Measurements from ENCODE around the genes SEC22C and ABHD5.

GRCh38 chr3:42581400-42581598 is 468 bp downstream of the SEC22C start:
- PRO-cap: no peak

GRCh38 chr3:42581599-42582829 is at the start of gene SEC22C:
Gene SEC22C, minus strand, starts transcription at chr3:42581967.
- PRO-cap: bidirectional peak, plus-strand start at chr3:42582128, minus-strand start at chr3:42581911; bidirectional peak, plus-strand start at chr3:42582374, minus-strand start at chr3:42582291

DNA sequence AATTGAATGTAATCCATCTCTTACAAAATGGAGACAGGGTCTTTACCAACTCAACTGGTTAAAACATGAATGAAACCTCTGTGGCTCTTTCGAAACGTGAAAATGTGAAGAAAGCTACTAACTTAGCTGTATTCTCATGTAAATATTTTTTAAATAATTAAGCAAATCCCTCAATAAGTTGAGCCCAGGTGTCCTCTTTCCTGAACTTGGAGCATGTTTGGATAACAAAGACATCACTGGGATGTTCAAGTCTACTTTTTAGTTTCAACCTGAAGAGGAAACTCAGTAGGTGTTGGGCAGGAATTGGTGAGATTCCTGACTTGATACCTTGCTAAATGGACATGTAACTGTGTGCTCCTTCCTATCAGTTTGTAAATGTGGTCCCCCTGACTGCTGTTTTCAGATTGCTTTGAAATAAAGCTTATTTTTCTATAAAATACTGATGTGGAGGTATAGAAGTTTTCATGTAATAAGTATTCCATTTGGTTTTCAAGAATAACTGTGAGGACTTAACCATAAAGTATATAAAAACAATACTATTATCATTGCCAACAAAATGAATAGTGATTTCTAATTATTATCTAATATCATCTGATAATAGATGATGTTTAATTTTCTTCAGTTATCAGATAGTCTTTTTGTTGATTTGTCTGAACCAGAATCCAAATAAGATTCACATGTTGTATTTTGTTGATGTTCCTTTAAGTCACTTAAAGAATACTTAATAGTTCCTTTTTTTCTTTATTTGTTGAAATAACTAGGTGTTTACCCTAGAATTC is 4.1 kb downstream of the SS18L2 start:
- PRO-cap: no peak

- PRO-cap: no peak
Measured at GRCh38 chr3:42805148-42806031, 1.1 kb upstream of the HIGD1A start.

DNA sequence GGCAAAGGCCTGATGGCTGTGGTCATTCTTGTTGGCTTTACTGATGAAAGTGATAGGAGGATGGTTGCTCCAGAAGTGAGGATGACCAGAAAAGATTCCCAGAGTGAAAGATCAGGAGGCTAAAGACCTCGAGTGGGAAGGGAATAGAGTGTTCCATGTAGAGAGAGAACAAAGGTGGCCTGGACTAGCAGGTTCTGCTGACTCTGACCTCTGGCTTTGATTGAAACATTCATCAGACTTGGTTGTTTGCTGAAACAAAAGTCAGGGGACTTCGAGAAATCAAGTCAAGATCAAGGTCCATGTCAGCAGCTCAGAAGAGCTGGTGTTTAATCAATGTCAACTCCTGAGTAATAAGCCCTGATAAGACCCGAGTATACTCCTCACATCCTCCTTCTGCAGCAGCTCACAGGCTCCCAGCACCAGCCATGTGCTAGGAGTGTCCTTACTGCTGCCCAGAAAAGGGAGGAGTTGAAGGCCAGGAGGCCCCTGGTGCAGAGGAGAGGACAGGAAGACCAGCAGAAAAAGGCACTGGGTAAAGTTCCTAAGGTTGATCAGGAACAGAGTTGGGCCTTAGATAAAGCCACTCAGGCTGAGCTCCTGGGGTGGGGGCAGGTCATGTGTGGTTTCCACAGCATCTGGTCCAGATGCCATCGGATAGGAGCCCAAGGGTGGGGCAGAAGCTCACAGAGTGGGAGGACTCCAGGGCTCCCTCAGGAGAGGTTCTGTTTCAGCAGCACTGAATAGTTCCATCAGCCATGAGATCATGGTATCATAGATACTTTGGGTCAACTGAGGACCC is 19.8 kb downstream of the CYP8B1 start:
- PRO-cap: no peak

DNA sequence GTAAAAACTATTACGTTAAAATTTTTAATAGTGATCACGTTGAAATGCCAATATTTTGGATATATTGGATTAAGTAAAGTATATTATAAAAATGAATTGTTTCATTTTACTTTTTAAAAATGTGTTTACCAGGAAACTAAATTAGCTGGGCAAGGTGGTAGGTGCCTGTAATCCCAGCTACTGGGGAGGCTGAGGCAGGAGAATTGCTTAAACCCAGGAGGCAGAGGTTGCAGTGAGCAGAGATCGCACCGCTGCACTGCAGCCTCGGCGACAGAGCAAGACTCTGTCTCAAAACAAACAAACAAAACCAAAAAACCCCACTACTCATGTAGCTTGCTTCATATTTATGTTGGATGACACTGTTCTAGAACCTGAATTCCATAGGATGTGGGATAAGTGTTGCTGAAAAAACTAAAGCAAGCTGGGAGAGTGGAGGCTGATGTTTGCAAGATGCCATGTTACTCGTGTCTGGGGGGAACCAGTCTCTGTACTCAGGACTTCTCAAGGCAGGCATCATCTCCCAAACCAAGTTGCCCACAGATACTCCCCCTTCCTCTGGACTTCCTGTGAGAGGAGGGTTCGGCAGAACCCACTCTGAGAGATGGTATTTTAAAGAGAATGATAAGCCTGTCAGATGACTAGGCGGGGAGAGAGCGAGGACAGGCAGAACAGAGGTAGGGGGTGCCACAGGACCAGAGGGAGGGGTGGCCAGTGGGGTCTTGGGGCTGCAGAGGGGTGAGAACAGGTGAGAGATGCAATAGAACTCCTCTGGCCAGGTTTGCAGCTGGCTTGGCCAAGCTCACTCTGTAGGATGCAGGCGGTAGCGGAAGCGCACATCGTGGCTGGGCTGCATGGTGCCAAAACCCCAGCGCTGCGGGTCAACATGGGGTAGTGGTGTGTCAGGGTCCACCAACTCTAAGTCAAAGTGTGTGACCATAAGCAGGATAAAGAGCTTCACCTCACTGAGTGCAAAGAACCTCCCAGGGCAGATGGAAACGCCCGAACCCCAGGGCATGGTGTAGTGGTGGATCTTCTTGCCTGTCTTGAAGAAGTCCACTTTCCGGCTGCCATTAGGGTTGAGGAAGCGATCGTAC is 1.8 kb downstream of the CYP8B1 start:
- PRO-cap: no peak

- PRO-cap: no peak
Measured at GRCh38 chr3:42907107-42907530, 1.2 kb downstream of the ZNF662 start.

- PRO-cap: no peak
Measured at GRCh38 chr3:42914458-42915205, 8.7 kb downstream of the ZNF662 start.

GRCh38 chr3:43153054-43154184 is 47.5 kb upstream of the POMGNT2 start:
- PRO-cap: no peak

- PRO-cap: no peak
Measured at GRCh38 chr3:43190397-43191319, 84.8 kb upstream of the POMGNT2 start.

- PRO-cap: no peak
Measured at GRCh38 chr3:43192381-43192980, 86.6 kb upstream of the POMGNT2 start.

DNA sequence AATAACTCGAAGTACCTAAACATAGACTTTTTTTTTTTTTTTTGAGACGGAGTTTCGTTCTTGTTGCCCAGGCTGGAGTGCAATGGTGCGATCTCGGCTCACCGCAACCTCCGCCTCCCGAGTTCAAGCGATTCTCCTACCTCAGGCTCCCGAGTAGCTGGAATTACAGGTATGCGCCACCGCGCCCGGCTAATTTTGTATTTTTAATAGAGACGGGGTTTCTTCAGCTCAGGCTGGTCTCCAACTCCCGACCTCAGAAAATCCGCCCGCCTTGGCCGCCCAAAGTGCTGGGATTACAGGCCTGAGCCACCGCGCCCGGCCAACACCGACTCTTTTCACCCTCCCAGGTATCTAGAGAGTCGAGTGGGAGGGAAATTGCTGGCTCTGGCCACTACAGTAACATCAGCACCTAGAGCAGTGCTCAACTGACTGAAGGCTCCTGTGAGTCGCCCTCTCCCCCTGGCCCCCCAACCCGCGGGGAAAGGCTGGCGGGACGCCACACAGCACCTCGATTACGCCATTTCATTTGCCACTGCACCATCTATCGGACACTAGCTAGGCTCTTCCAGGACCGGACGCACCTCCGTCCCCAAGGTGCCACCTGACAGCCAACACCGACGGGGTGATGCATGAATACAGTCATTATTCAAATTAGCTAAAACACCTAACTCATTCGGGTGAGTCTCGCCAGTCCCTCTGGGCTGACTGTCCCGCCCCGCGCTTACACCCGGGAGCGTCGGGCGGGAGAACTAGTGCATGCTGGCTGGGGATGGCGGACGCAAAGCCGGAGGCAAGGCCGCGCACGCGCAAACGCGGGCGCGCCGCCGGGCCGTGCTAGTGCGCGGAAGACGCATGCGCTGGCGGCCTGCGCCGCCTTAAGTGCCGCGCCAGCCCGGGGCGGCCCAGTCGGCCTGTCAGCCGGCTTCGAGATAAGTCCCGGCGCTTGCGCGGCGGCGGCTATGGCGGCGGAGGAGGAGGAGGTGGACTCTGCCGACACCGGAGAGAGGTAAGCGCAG is at the start of gene ABHD5:
TSS of gene ABHD5 (plus strand) at position 905 of the 1,016 bp plus-strand sequence.
- PRO-cap: bidirectional peak, plus-strand start at position 918 of the sequence, minus-strand start at position 751 of the sequence

DNA sequence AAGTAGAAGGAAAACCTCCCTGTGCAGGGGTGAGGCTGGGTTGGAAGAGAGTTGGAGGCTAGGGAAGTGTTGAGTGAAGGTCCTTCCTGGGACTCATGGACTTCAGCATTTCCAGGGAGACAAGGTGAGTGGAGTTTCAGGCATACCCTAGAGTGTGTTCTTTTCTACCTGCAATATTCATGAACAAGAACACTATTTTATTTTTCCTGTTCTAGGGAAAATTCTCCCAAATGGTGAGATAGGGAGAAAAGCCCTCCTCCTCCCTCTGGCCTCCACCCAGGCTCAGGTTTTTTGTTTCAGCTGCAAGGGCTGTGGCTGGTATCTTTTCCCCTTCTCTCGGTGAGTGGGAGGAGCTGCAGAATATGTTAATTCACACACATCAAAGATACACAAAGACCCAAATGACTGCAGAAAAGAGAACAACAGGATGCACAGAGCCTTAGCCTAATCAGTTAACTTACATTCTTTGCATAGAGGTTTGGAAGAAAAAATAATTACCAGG is 64.7 kb downstream of the ABHD5 start:
- PRO-cap: no peak

GRCh38 chr3:43994773-43995516 is 246.7 kb upstream of the TOPAZ1 start:
- PRO-cap: no peak

DNA sequence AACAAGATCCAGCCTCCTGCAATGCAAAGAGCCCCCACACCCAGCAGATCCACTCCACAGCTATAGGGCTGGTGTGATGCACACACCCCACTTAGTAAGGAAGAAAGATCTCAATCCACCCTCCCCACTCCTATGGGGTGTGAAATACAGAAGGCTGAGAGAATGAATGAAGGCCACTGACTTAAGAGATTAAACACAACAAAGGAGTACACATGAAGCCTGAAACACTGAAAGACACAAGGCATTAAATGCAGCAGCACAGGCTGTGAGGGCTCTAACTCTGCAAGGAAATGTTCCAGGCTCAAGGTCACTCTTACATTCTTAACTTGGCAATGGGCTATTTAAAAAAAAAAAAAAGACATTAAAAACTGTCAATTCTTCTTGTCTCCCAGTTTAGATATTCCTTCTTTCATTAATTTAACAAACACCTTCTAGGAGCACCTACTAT is 32.2 kb upstream of the ZNF445 start:
- PRO-cap: no peak

DNA sequence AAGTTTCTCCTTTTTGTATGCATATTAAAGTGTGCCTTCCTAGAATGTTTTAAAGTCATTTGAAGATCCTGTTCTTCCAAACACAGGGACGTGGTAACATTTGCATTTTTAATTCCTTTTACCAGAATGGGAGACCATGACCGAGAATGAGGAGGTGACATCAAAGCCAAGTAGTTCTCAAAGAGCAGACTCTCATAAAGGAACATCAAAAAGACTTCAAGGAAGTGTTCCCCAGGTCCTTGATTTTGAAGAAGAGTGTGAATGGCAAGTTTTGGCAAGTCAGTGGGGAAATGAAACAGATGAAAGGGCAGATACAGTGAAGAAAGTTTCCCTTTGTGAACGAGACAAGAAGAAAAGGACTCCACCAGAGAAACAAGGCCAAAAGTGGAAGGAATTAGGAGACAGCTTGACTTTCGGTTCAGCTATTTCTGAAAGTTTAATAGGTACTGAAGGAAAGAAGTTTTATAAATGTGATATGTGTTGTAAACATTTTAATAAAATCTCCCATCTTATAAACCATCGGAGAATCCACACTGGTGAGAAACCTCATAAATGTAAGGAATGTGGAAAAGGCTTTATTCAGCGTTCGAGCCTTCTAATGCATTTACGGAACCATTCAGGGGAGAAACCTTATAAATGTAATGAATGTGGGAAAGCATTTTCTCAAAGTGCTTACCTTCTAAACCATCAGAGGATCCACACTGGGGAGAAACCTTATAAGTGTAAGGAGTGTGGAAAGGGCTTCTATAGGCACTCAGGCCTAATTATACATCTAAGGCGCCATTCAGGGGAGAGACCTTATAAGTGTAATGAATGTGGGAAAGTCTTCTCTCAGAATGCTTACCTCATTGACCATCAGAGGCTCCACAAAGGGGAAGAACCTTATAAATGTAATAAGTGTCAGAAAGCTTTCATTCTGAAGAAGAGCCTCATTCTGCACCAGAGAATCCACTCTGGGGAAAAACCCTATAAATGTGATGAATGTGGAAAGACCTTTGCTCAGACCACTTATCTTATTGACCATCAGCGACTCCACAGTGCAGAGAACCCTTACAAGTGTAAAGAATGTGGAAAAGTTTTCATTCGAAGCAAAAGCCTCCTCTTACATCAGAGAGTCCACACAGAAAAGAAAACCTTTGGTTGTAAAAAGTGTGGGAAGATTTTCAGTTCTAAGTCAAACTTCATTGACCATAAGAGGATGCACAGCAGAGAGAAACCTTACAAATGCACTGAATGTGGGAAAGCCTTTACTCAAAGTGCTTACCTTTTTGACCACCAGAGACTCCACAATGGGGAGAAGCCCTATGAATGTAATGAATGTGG is 6.3 kb upstream of the ZNF35 start:
- PRO-cap: no peak

GRCh38 chr3:44883911-44884590 is 9.6 kb downstream of the TGM4 start:
- PRO-cap: no peak

DNA sequence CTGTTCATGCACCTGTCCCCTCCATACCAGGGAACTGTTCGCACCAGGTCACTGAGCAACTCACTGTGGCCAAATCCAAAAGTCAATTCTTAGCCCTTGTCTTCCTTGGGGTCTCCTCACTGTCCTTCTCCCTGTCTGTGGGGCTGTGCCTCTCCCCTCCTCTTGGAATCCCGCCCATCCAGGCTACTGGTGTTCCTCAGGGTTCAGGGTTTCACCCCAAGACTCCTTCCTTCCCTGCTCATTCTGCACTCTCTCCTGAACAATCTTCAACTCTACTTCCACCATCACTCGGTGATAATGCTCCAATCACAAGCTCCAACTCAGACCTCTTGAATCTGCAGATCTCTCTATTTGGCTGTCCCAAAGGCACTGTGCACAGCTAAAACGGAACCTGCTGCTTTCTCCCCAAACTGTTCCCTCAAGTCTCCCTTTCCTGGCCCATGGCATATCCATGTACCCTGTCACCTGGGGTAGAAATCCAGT is 24.2 kb downstream of the ZDHHC3 start:
- PRO-cap: no peak

DNA sequence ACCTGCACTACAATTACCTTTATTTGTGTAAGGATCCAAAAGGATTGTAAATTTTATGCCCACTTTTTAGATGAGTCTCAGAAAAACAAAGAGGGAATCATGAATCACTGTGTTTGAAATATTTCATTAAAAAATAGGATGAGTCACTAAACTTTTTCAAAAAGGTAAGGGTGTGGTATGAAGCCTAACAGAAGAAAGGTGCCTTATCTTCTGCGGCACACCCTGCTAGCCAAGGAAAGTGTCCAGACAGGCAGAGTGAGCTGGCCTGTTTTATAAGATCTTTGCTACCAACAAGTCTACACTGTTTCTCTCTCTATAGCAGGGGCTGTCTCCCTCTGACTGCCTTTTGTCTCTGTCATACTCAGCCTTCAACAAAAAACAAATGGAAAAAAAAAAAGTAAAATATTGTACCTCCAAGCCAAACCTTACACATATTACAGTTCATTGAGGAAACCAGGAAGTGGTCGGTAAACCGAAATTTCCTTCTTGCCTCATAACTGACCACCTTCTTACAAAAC is 9.2 kb downstream of the ZDHHC3 start:
- PRO-cap: no peak

GRCh38 chr3:45011727-45012779 is 14.1 kb upstream of the CLEC3B start:
- PRO-cap: no peak

Data from ascending aorta (tissue), 1 donor.